HEK293 (cell line): ENCODE results near the genes CNST, ZNF670, ZNF496, OR2L3 and OR2T4.

- PRO-cap, result bidirectional peak, plus-strand start at chr1:246566504, minus-strand start at chr1:246566261; bidirectional peak, plus-strand start at chr1:246566777, minus-strand start at chr1:246566780; bidirectional peak, plus-strand start at chr1:246567061, minus-strand start at chr1:246566983
- RRBS, 2 experiments, result 1 to 2% methylated on average over 37 of the region's 82 CpGs
Observed at GRCh38 chr1:246566092-246567161, at the start of gene CNST. CNST (plus strand) TSS chr1:246566456.

DNA sequence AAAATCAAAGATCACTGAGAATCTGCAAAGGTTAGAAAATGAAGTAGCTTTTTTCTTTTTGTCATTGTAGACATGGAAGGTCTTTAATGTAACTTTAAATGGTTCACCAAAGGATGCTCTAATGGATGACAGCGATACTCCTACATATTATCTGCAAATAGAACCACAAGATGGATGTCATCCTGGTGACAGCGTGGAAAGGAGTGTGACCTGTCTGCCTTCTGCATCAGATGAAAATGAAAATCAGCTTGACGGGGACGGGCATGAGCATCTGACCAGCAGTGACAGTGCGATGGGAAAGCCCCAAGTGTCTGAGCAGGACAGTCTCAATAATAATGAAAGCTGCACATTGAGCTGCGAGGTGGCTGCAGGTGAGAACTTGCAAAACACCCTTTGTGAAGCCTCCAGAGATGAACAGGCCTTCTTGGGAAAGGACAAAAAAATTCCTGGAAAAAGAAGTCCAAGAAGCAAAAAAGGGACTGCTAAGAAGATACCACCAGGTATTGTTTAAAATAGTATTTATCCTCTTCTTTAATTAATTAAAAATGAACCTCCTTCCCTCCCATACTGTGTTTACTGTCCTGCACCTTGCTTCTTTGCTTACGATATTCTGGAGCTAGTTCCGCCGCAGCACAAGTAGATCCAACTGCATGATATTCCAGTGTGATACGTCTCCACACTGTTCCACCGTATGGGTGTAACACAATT lies 25.3 kb downstream of the CNST start:
- PRO-cap, result no peak
- RRBS, 2 experiments, result no CpG with 5 or more reads among the region's 11 CpGs

GRCh38 chr1:246617748-246618351 lies 51.6 kb downstream of the CNST start:
- PRO-cap, result no peak
- RRBS, 2 experiments, result no CpG with 5 or more reads among the region's 5 CpGs

GRCh38 chr1:246647090-246648158 lies 76.8 kb upstream of the SCCPDH start:
- PRO-cap, result no peak
- RRBS, 2 experiments, result no CpG with 5 or more reads among the region's 20 CpGs

DNA sequence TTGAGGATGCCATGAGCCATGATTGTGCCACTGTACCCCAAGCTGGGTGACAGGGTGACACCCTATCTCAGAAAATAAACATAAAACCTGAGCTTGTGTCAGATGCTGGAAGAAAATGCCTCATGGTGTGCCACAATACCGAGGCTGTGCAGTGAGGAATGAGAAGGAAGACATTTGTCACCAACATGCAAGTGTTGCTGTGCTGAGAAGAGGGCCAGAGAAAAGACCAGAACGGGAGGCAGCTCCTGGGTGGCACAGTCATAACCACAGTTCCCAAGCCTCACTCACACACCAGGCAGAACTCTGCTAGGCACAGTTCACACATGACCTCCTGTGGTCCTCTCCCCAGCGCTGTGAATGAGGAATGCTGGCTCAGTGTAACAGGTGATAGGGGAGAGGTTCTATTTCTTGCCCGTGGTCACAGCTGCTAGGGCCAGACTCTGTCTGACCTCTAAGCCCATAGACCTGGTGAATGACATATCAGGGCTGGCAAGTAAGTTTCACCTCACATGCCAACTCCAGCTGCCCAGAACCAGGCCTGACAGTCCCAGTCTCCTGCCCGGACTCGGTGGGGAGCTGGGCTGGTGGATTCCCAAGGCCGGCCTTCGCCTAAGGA lies 74.2 kb downstream of the SCCPDH start:
- PRO-cap, result no peak
- RRBS, 2 experiments, result no CpG with 5 or more reads among the region's 8 CpGs

GRCh38 chr1:246843655-246844140 lies 88.0 kb downstream of the AHCTF1 start:
- PRO-cap, result no peak
- RRBS, 2 experiments, result no CpG with 5 or more reads among the region's 4 CpGs

DNA sequence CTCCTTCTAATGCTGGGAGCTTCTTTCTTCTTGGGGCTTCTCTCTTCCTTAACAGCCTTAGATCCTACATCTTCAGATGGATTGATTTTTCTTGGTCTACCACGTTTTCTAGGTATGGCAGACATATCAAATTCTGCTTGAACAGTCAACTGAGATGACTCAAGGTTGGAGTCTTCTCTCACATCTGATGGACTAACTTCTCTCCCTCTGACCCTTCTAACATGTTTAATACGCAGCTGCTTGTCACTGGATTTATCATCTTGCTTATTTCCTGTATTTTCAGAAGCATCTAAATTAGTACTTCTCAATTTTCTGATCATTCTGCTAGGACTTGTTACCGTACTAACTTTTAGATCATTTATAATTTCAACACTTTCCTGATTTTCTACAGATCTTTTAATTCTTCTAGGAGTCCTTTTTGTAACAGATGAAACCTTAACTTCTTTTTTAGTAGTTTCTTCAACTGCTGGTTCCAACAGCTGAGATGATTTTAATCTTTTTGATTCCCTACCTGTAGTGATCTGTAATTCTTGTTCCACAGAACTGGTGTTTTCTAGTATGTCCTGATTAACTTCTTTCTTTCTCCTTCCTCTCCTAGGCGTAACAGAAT lies 81.7 kb downstream of the AHCTF1 start:
- PRO-cap, result no peak
- RRBS, 2 experiments, result no CpG with 5 or more reads among the region's 4 CpGs

DNA sequence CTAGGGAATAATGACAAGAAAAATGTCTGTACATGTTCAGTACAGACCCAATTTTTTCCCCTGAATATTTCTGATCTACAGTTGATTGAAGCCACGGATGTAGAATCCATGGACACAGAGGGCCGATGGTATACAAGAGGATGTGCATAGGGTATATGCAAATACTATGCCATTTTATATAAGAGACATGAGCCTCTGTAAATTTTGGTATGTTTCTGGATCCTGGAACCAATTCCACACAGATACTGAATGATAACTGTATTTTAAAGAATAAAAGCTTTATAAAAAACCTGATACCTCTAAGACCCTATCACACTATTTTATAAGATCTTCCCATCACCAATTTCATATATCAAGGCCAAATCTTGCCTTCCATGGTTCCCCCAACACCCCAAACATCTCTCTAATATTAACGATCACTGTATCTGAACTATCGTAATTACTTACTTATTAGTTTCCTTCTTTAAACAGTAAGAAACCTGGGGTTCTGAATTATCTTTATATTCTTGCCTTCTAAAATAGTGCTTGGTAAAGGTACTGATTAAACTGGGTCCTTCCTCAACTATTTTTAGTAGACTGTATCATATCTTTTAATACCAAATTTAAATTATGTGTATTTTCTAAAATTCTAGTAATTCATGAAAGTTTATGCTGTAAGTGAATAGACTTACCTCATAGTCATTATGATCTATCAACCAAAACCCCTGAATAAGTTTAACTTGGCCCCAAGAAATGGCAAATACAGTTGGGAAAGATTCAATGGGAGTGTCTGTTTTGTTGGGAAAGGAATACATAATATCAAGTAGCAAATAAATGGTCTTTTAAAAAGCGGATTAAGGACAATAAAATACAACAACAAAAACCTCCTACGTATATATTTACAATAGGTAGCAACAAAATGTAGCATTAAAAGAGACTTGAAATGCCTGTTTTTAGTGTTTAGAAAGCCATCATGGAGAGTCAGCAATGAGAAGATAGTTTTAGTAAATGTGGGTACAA lies 44.9 kb downstream of the AHCTF1 start:
- PRO-cap, result no peak
- RRBS, 2 experiments, result no CpG with 5 or more reads among the region's 6 CpGs

GRCh38 chr1:246907426-246908056 lies 24.2 kb downstream of the AHCTF1 start:
- PRO-cap, result no peak
- RRBS, 2 experiments, result no CpG with 5 or more reads among the region's 1 CpG

DNA sequence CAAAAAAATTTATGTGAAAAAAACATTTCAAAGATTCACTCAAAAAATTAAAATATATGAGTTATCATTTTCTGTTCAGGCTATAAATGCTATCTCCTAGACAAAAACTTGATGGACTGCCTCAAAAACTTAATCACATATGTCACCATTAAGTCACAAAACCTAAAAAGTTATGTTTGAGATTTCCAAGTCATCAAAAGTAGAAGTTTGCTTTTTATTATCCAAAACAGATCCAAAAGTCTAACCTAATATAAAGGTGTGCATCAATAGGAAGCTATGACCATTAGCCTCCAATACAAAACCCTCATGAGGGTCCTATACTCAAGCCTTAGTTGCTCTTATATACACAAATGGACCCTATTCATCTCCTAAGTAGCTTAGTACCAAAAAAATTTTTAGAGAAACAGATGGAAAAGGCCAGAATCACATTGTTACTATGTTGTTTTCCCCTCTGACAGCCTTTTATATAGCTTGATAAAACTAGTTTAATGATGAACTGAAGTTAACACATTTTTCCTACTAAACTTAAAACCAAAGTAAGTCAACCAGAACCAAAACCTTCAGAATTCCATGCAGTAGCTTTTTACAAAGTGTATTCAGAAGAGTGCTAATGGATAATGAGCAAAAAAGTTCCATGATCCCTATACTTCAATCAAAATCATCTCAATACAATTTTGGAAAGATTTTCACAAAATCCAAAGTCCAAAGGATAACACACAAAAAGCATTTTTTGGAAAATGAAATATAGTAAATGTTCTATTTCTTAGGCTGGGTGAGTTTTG lies 6.9 kb downstream of the AHCTF1 start:
- PRO-cap, result no peak

DNA sequence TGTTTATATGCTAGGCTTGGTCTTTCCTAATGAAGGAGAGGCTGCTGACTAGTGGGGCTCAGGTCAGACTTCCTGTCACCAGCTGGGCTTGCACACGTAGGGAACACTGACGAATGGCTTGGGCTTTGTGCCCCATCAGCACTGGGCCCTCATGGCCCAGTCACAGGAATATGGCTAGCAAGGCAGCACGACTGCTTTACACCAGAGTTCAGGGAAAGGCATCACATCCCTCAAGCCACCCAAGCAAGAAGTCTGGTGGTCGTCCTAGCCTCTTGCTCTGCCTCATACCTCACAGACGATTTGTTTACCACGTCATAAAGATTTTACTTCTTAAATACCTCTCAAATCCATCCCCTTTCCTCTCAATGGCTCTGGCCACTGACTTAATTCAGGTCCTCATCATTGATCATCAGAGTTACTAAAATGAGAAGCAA lies 30.4 kb upstream of the AHCTF1 start:
- PRO-cap, result no peak
- RRBS, 2 experiments, result no CpG with 5 or more reads among the region's 6 CpGs

DNA sequence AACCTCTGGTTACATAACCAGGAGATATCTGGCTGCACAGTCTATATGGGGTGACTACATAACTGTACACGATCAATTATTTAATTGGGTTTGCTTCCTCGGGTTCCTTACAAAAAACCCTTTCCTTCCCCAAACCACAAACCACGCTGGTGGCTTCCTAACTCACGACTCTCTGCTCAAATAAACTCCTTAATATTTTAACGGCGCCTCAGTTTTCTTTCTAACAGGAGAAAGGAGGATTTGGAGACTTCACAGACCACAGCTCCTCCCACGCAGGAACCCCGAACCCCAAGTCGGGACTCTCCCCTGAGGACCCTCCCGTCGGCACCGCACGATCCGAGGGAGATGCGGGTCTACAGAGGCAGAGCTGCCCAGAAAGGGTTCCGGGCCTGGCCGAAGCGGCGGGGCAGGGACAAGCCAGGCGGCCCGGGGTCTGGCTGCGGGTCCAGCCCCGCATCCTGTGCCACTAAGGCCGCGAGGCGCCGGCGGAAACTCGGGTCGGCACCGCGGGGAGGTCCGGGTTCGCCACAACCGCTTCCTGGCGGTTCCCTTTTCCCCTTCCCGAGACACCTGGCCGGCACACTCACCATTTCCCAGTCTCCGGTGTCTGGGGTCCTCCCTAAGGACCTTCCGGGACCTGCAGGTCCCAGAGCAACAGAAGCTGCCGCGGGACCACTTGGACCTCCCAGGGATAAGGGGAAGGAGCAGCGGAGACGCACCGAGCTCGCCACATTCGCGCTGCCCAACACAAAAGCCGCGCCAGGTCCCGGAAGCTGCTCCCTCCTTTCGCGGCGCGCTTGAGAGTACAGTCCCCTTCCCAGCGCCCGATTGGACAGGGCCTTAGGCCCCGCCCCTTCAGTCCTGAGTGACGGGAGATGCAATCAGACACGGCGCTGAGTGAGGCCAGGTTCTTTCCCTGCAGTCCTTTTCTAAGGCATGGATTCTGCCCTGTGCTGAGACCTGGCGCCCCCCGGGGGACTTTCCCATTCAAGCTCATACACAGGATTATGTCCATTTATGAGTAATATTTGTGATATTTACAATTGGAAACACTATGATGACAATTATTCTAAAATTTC lies at the start of gene ZNF670:
Gene ZNF670 (minus strand): TSS at position 805 of the 1,079 bp plus-strand sequence.
- PRO-cap, result unidirectional peak, plus-strand start at position 374 of the sequence; bidirectional peak, plus-strand start at position 551 of the sequence, minus-strand start at position 486 of the sequence; bidirectional peak, plus-strand start at position 921 of the sequence, minus-strand start at position 775 of the sequence
- RRBS, 2 experiments, result 1 to 2% methylated on average over 18 of the region's 63 CpGs

DNA sequence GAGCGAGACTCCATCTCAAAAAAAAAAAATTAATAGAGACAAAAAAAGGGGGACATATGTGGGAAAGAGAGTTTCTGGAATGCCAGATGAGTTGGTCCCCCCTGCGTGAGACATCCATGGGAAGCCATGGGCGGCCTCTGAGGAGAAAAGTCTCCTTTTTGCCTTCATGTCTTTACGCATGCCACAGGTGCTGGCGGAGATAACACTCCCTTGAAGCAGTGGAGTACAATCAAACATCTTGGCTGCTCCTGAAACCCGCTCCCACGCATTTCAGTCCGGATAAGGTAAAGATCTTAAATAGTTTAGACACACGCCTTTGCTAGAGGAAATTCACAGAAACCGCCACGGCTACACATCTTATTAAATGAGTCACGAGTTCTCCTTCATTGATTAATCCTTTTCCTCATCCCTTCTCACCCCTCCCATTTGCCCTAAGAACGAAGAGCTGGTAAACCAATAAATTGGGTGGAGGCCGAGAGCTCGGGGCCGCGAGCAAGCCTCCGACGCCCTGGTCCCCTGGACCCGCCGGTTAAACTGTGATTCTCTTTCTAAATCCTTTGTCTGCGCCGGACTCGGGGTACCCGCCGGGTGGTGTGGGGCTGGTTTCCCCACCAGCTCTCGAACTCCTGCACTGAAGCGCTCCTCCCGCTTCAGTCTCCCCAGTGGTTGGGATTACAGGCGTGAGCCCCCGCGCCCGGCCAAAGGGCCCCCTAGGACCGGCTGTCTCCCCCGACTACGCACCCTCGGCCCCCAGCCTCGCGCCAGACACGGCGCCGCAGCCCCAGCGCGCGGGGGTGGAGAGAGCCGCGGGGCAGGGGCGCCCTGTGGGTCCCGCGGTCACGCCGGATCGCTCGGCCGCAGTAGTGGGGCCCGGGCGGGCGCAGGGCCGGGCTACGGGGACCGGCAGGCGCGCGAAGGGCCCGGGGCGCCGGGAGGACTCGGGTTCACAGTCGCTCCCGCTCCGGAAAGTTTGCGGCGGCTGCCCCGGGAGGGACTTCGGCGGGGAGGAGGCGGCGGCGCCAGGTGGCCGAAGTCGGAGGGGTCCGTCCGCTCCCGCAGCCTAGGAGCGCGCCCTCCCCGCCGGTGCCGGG lies 6.8 kb upstream of the ZNF669 start:
- PRO-cap, result no peak
- RRBS, 2 experiments, result 6 to 11% methylated on average over 1 of the region's 89 CpGs

GRCh38 chr1:247299319-247299882 lies 32.3 kb downstream of the ZNF496 start:
- PRO-cap, result no peak
- RRBS, 2 experiments, result no CpG with 5 or more reads among the region's 7 CpGs

DNA sequence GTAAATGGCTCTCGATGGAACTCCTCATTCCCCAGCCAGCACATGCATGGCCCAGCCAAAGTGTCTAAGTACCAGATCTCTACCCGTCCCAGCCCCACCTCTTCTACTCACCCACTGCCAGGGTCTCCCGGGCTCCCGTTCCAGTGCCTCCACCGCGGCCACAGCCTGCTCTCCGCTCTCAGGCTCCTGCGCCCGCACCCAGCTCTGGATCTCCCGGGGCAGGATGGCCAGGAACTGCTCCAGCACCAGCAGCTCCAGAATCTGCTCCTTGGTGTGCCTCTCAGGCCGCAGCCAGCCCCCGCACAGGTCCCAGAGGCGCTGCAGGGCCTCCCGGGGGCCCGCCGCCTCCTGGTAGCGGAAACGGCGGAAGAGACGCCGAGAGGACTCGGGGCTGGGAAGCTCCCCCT lies 2.6 kb downstream of the ZNF496 start:
- PRO-cap, result no peak
- RRBS, 2 experiments, result 96 to 97% methylated on average over 7 of the region's 22 CpGs

DNA sequence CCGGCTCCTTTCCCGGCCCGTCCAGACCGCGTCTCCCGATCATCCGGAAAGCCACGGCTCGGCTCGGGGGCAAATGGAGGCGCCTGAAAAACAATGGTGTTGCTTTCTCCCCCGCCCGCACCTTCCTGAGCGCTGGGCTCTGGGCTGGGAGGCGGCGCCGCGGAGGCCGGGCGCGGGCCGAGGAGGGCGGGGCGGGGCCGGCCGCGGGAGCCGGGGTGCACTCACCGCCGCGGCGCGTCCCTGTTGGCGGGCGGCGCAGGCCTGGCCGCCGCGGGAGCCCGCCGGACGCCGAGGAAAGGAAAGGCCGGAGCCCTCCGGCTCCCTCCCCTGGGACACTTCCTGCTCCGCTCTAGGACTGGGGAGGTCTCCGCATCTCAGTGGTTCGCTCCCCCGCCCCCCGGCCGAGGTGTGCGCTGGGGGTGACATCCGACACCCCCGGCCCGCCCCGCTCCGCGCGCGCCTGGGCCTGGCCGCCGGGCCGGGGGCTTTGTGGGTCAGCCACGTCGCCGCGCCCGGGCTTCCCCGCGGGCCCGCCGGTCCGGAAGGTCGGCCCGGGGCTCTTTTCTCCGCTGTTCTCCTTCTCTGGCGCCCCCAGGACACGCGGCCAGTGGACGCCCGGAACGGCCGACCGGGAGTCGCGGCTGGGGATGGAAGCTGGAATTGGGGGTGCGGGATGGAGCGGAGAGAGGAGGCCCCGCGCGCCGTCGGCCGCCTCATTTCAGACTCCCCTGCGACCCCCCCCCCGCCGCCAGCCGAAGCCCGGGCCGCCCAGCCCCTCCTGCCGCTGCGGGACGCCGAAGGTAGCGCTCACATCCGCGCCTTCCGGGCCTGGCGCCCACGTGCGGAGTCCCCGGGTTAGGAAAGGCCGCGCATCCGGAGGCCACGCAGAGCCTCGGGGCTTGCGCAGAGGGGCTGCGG lies at the start of gene ZNF496:
Gene ZNF496 (minus strand): TSS at position 303 of the 918 bp plus-strand sequence.
- PRO-cap, result bidirectional peak, plus-strand start at position 243 of the sequence, minus-strand start at position 303 of the sequence; bidirectional peak, plus-strand start at position 810 of the sequence, minus-strand start at position 848 of the sequence
- RRBS, 2 experiments, result 2% methylated on average over 46 to 52 of the region's 119 CpGs

DNA sequence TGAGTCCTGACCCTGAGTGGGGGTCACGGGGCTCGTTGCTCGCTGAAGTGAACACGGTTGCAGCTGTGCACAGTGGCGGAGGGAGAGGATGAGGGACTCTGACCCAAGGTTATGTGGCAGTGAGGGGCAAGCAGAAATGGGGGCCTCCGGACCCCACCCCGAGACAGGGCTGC lies 702 bp upstream of the ZNF496 start:
- PRO-cap, result no peak
- RRBS, 2 experiments, result 5 to 48% methylated on average over 2 of the region's 7 CpGs

- PRO-cap, result no peak
- RRBS, 2 experiments, result 96% methylated on average over 4 to 7 of the region's 35 CpGs
Observed at GRCh38 chr1:247347468-247348398, 16.1 kb upstream of the ZNF496 start.

GRCh38 chr1:248046579-248046909 lies at the start of gene OR2L3:
OR2L3 (plus strand) TSS chr1:248046836.
- PRO-cap, result no peak
- RRBS, 2 experiments, result no CpG with 5 or more reads among the region's 2 CpGs

GRCh38 chr1:248361240-248361765 lies at the start of gene OR2T4:
OR2T4 (plus strand) TSS chr1:248361665.
- PRO-cap, result no peak
- RRBS, 2 experiments, result no CpG with 5 or more reads among the region's 3 CpGs